ENCODE results near the gene FKBP5.

GRCh38 chr6:35688248-35689026 lies at the start of gene FKBP5:
FKBP5 (minus strand) TSS chr6:35688915.
- RRBS = 1% methylated on average over 81 of the region's 120 CpGs

- RRBS = no CpG with 5 or more reads among the region's 8 CpGs
Observed at GRCh38 chr6:35725420-35726054, 11.3 kb upstream of the ARMC12 start.

- RRBS = no CpG with 5 or more reads among the region's 7 CpGs
Observed at GRCh38 chr6:35730108-35730613, 6.7 kb upstream of the ARMC12 start.

DNA sequence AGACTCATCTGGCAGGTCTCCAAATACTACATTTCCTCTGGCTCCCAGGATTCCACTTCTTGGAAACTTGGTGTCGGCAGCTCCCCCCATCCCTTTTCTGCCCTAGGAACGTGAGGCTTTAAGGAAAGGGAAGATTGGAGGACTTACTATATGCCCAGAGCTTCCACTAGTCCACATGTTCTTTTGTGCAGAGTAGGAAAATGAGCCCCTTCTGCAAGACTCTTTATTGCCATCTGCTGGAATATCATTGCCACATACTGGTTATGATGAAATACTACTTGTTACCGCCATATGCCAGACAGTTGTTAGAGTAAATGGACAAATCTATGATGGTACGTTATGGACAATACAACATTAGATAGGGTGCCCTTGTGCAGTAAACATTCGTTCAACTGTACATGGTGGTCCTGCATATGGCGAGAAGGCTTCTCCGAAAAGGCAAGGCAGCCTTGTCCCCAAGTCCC lies 687 bp downstream of the ARMC12 start:
- RRBS = no CpG with 5 or more reads among the region's 7 CpGs

- RRBS = no CpG with 5 or more reads among the region's 7 CpGs
Observed at GRCh38 chr6:35831252-35832157, 26.4 kb downstream of the LHFPL5 start.

- RRBS = 7% methylated on average over 12 of the region's 30 CpGs
Observed at GRCh38 chr6:35919506-35920498, 1.1 kb downstream of the SRPK1 start.

- RRBS = no CpG with 5 or more reads among the region's 2 CpGs
Observed at GRCh38 chr6:36067699-36068414, 40.2 kb downstream of the MAPK14 start.

GRCh38 chr6:36120870-36121422 lies 9.4 kb upstream of the MAPK13 start:
- RRBS = 0% methylated on average over 1 of the region's 11 CpGs

GRCh38 chr6:36129821-36129995 lies 605 bp upstream of the MAPK13 start:
- RRBS = no CpG with 5 or more reads among the region's 4 CpGs

DNA sequence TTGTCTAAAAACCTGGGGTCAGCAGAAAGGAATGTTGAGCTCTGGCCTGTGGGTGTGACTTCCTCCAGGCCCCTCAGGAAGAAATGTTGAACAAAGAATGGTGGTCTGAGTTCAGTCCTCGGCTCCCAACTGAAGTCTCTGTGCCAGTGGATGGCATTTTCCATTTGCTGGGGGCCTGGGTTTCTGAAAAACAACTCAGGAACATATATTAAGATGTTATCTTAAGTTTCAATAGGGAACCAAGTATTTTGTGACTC lies 24.8 kb upstream of the PNPLA1 start:
- RRBS = no CpG with 5 or more reads among the region's 1 CpG

DNA sequence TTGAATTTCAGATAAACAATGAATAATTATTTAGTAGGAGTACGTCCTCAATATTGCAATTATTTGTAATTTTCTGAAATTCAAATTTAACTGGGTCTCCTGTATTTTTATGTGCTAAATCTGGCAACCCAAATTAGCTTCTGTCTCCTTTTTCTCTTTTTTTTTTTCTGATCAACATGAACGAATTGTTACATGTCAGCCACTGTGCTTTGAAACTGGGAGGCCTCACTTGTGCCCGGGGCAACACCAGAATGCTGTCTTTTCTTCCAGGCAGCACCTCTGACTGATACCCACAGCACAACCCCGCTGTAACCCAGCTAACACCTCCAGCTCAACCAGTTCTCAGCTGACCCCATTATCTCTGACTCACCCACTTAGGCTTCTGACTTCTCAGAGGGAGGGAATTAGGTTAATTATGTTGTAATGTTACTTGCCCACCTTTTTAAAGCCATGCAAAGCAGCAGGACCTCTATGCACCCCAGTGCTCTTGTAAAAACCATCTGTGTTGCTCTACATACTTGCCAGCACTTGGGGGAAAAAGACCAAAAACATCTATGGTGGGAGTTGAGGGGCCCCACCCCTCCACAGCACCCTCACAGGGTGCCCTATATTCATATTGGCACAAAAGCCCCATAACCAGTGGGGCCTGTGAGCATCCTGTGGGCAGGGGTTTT lies 22.5 kb downstream of the BNIP5 start:
- RRBS = no CpG with 5 or more reads among the region's 4 CpGs

DNA sequence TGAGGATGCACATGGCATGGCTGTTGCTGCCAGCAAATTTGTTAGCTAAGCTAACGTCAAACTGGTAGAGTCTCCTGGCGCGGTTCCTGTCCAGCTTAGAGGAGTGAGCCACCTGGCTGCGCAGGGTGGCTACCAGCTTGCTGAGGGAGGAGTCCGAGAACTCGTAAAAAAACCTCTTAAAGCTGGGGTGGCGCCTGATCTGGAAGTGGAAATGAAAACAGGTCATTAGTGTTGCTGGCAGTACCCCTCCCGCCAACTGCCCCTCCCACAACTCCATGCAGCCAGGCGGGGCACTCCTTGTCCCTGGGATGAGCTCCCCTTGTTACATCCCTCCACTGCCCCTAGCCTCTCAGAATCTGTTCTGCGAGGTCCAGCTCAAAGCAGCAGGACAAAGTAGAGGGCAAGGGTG lies 17.3 kb downstream of the BNIP5 start:
- RRBS = no CpG with 5 or more reads among the region's 10 CpGs

DNA sequence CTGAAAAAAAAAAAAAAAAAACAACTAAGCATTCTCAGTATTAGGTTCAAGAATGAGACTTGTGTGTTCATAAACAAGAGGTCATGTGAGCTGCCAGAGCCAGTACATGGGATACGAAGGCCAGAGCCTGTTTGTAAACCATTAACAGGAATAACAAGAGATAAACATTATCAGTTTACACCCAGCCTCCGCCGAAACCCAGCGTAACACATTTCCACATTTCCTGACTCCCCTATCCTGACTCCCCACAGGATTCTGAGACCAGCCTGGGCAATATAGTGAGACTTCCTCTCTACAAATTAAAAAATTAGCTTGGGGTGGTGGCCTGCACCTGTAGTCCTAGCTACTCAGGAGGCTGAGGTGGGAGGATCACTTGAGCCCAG lies 3.0 kb downstream of the PXT1 start:
- RRBS = no CpG with 5 or more reads among the region's 4 CpGs

DNA sequence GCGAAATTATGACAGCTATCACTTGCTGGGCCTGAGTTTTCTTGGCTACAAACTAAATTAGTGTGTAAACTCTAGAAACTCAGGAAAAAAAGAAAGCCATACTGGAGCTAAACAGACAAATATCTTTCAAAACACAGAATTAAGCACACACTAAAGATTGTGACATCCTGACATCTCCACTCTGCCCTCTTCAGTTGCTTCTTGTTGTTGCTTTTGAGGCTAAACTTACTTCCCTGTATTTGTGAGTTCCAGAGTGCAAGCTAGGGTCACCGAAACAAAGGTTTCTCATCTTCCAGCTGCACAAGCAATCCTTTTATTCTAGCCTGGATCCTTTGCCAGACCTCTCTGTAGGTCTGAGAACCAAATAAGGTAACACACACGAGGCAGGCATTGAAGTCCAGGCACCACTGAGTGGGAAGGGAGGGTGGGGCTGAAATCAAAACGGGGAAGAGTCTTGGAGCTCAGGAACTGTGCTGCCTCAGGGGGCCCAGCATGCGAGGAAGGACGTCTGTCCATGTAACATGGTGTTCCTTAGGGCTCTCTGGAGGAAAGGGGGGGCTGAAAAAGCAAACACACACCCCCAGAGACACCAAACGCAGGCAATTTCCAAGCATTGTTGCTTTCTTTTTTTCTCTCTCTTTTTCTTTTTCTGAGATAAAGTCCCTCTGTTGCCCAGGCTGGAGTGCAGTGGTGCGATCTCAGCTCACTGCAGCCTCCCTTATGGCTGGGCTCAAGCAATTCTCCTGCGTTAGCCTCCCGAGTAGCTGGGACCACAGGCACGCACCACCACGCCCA lies 14.3 kb upstream of the SRSF3 start:
- RRBS = no CpG with 5 or more reads among the region's 12 CpGs

GRCh38 chr6:36611217-36611642 lies 17.1 kb downstream of the SRSF3 start:
- RRBS = no CpG with 5 or more reads among the region's 2 CpGs

- RRBS = no CpG with 5 or more reads among the region's 4 CpGs
Observed at GRCh38 chr6:36643480-36643926, 35.0 kb upstream of the CDKN1A start.

DNA sequence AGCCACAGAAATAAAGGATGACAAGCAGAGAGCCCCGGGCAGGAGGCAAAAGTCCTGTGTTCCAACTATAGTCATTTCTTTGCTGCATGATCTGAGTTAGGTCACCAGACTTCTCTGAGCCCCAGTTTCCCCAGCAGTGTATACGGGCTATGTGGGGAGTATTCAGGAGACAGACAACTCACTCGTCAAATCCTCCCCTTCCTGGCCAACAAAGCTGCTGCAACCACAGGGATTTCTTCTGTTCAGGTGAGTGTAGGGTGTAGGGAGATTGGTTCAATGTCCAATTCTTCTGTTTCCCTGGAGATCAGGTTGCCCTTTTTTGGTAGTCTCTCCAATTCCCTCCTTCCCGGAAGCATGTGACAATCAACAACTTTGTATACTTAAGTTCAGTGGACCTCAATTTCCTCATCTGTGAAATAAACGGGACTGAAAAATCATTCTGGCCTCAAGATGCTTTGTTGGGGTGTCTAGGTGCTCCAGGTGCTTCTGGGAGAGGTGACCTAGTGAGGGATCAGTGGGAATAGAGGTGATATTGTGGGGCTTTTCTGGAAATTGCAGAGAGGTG lies 744 bp upstream of the CDKN1A start:
- RRBS = no CpG with 5 or more reads among the region's 5 CpGs

DNA sequence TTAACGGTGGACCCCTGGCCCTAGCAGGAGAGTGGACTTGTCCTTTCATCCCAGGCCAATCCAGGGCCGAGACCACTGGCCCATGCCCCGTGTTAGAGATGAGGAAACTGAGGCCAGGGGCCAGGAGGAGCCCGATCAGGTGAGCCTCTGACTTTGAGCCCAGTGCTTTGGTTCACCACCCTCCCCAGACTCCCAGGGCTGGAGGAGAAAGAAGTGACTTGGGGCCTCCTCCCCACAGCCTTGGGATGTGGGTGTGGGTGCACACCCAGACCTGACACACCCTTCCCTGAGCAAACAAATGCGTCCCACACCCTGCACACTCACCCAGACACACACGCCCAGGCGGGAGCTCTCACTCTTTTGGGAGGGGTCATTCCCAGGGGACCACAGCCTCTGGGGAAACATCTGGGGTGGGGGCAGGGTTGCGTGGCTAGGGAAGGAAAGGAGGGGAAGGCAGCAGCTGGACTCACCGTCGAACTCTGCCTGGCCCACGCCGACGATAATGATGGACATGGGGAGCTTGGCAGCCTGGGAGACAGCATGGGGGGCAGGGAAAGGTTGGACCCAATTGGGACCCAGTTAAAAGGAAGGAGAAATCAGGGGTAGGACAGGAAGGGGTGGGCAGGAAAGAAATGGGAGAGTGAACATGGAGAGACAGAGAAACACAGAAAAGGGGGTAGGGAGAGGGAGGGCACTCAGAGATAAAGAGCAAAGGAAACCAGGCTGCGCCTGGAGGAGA lies 46.3 kb downstream of the RAB44 start:
- RRBS = no CpG with 5 or more reads among the region's 14 CpGs

GRCh38 chr6:36753142-36753557 lies 55.5 kb downstream of the RAB44 start:
- RRBS = no CpG with 5 or more reads among the region's 5 CpGs

DNA sequence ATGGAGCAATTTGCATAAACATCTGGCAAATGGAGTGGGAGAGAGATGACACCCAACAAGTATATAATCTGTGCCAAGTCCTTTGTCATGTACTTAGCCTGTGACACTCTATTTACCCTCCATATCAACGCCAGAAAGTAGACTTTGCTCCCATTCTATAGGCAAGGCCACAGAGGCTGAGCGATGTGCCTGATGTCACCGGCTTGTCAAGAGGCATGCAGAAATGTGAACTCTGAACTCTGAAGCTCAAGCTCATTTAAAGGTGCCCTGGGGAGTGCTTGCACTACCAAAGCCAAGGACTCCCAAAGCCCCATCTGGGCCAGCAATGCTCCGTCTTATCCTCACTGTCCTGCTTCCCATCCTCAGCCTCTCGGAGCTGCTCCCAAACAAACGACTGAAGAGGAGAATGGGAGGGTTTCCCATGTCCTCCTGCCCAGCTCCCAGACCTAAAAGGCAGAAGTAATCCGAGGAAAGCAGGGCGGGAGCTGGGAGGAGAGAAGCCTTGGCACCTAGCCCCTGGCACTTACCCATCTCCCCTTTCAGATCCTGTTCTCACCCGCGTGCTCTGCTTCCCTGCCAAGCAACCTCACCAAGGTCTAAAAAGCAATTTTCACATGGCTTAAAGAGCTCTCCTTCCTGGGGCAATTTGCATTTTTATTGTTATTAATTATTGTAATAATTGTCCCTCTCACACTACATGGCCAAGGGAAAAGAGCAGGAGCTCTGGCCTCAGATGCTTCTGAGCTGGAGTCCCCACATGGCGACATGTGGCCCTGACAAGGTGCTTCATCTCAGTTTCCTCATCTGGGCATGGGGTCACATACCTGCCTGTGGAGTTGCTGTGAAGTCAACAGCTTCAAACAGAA lies 9.1 kb downstream of the CPNE5 start:
- RRBS = no CpG with 5 or more reads among the region's 11 CpGs

All from AG08470 (cell line).